ENCODE data around the genes ACADSB, HMX3 and CPXM2.

DNA sequence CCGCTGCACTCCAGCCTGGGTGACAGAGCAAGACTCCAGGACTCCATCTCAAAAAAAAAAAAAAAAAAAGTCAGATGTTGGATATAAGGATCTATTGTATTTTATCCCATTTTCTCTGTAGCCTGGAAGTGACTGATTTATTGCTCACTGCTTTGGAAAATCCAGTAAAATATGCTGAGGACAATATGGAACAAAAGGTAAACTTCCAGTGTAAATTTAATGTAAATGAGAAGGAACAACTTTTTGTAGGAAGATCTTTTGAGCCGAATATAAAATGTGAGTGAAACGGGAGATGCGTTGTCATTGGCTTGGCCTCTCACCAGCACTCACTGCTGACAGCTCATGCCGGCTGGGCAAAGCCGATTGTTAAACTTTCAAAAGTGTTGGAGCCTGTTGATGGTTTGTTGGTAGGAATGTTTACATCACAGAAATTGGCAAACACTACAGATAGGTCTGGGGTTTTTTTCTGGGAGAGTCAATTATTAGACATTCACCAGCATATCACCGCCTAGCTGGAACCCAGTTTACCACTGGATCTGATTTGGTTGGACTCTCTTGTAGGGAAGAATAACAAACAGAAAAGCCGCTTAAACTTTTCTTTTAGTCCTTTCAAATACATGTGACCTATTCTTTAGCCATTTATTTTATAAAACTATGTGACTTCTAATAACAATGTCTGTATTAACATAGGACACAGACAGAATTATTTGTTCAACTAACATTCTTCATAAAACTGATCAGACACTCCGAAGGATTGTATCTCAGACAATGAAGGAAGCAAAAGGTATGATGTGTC is 6.2 kb downstream of the PSTK start:
- PRO-cap, 2 experiments, result no peak in any of the 2 experiments

- PRO-cap, 2 experiments, result peak in 2 of 2 experiments; most common plus-strand start chr10:123009006 (in 2)
Measured at GRCh38 chr10:123008936-123009112, at the start of gene ACADSB. TSS of gene ACADSB (plus strand) at chr10:123009006.

DNA sequence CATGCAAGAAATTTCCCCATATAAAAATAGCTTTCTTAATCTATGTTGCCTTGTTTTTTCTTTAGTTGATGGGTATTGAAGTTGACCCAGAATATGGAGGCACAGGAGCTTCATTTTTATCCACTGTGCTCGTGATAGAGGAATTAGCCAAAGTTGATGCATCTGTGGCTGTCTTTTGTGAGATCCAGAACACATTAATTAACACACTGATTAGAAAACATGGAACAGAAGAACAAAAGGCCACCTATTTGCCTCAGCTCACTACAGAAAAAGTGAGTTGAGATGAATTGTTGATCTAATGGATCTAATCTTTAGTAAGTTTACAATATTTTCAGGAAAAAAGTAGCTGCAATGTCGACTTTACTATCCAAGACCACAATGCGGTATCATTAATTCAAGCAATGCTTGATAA is 31.6 kb downstream of the ACADSB start:
- PRO-cap, 2 experiments, result no peak in any of the 2 experiments

DNA sequence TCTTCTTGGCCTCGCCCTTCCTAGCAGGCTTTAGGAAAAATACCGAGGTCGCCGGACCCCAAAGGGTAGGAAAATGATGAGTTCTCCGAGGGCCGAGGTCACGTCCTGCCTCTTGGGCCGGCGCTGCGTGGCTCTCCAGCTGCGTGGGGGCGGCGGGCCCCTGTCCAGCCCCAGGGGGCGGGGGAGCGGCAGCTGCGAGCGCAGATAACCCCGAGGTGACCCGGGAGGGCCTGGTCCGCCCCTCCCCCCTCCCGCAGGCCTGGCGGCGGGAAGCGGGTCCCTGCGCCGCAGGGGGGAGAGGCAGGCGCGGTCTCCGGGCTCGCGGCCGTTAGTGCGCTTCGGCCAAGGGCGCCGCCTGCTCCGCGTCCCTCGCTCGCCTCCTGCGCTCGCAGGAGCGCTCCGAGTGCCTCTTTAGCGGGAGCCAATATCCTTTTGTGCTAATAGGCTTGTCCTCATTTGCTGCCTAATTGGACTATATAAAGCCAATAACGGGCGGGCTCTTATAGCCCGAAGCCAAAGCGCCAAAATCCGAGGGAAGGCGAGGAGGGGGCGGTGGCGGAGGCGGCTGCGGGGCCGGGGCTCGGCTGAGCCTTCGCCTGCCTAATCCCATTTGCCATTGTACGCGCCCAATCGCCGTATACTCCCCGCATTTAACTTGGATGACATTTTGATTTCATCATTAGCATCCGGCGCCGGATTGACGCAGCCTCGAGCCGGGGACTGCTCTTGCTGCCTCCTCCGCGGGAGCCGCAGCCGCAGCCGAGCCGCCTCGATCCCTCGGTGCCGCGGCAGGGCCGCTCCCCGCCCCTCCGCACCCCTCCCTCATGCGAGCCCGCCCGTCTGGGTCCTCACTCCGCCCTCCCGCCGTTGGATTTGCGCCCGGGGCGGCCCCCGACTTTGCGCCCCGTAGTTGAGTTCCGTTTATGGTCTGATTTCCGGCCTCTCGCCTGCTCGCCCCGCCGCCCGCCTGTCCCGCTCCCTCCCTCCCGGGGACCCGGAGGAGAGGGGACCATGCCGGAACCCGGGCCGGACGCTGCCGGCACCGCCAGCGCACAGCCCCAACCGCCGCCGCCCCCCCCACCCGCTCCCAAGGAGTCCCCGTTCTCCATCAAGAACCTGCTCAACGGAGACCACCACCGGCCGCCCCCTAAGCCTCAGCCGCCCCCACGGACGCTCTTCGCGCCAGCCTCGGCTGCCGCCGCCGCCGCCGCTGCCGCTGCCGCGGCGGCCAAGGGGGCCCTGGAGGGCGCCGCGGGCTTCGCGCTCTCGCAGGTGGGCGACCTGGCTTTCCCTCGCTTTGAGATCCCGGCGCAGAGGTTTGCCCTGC is at the start of gene HMX3:
Gene HMX3 (plus strand): TSS at position 931 of the 1,327 bp plus-strand sequence.
- PRO-cap, 2 experiments, result peak in 2 of 2 experiments; most common plus-strand start position 679 of the sequence (in 2)

- PRO-cap, 2 experiments, result peak in 1 of 2 experiments; most common plus-strand start chr10:123155000 (in 1); most common minus-strand start chr10:123154777 (in 1)
Measured at GRCh38 chr10:123154658-123155551, 703 bp downstream of the BUB3 start.

- PRO-cap, 2 experiments, result no peak in any of the 2 experiments
Measured at GRCh38 chr10:123885818-123886252, 5.8 kb downstream of the CPXM2 start.

DNA sequence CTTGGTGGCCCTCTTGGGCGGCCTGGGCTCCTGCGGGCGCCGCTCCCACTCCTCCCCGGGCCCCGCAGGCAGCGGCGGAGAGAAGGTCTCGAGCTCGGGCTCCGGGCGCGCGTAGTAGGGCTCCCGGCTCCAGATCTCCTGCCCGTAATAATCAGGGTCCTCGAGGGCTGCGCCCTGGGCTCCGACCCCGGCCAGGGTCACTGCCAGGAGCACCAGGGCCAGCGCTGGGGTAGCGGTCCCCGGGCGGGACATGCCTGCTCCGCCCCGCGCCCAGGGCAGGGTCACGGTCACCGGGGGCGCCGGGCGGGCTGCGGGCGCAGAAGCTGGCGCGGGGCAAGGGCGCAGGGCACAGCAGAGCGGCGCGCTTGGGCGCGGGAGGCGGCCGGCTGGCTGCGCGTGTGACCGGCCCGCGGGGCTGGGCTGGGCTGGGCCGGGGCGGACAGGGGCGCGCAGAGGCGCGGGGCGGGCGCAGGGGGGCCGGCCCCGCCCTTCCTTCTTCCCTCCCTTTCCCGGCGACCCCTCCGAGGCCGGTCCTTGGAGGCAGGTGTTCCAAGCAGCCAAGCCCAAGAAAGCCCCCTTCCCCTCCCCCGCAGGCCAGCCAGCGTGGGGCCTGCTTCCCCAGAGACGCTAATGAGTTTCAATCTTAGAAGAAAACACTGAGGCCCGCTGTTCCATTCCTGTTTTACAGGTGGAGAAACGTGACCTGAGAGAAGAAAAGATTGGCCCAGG is at the start of gene CPXM2:
Gene CPXM2 (minus strand): TSS at position 400 of the 729 bp plus-strand sequence.
- PRO-cap, 2 experiments, result no peak in any of the 2 experiments

- PRO-cap, 2 experiments, result no peak in any of the 2 experiments
Measured at GRCh38 chr10:123930083-123930724, 38.6 kb upstream of the CPXM2 start.

GRCh38 chr10:124087095-124087958 is 6.1 kb downstream of the CHST15 start:
- PRO-cap, 2 experiments, result no peak in any of the 2 experiments

DNA sequence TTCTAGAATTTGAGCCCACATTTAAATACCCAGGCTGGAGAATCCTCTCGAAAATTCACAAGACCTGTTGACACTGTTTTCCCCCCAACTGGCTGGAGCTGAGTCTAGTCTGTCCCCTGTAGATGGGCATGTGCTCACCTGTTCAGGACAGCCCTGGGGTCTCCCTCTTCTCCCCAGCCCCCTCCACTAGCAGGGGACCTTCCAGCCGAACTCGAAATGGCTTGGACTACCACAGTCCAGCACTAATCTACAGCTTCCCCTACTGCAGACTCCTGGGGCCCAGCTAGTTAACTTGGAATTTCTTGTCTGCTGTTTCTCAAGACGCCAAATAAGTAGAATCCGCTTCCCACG is 3.2 kb downstream of the CHST15 start:
- PRO-cap, 2 experiments, result no peak in any of the 2 experiments

GRCh38 chr10:124106061-124106799 is 12.8 kb upstream of the CHST15 start:
- PRO-cap, 2 experiments, result no peak in any of the 2 experiments

DNA sequence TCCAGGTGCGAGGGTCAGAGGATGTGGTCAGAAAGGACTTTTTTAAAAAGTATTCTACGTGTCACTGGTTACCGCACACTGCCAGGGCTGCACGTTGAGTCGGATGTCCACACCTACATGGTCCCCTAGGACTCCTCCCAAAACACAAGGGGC is 128.3 kb upstream of the CHST15 start:
- PRO-cap, 2 experiments, result no peak in any of the 2 experiments

- PRO-cap, 2 experiments, result peak in 2 of 2 experiments; most common plus-strand start chr10:124403774 (in 2); most common minus-strand start chr10:124403609 (in 2)
Measured at GRCh38 chr10:124403479-124404070, 15.1 kb downstream of the OAT start.

- PRO-cap, 2 experiments, result no peak in any of the 2 experiments
Measured at GRCh38 chr10:124475848-124476463, 14.3 kb downstream of the LHPP start.

DNA sequence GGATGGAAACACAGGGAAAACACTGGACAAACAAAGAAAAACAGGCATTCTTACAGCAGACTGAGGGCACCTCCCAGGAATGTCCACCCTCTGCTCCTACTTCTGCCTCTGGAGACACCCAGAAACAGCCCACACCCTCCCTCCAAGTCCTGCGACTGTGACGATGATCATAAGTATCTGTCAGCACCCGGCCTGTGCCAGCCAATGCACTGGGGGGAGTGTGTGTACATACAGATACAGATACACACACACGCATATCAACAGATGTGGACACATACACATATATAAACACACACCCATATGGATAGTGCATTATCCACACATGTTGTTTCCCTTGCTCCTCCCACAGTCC is 66.1 kb downstream of the FAM53B start:
- PRO-cap, 2 experiments, result no peak in any of the 2 experiments

DNA sequence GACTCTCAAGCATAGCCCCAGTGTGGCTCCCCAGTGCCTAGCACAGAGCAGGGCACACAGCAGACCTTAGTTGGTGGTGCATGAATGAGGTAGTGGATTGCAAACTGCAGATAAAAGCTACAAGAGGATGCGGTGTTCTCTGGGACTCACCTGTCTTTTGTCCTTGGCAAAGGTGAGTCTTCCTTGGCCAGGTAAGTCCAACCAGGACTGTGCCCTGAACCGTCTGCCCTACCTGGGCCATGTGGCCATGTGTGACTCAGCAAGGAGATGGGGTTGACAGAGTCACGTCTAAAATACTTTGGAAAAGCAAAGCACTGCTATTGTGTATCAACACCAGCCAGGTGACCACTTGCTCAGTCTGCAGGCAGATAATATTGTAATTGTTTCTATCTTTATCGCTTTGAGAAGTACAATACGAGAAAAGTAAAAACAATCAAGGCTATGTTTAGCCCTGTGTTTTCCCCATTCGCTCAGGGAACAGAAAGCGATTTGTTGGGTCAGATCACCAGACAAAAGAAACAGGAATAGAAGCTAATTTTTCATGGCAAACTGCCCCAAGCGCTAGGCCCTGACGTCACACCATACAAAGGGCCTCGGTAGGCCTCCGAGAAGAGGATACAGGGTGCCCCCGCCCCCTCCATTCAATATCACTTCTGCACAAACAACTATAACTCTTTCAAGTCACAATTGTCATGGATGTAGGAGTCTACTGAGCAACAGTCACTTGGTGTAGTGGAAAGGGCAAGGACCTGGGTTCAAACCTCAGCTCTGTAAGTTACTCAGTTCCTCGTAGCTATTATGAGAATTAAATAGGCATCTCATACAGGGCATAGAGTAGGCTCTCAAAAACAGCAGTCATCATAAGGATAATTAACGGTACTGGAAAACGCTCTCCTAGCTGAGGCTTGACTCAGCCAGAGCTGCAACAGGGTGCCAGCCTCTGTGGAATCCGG is 57.2 kb downstream of the FAM53B start:
- PRO-cap, 2 experiments, result no peak in any of the 2 experiments

- PRO-cap, 2 experiments, result peak in 2 of 2 experiments; most common minus-strand start chr10:124704197 (in 2)
Measured at GRCh38 chr10:124703540-124704520, 40.3 kb downstream of the FAM53B start.

GRCh38 chr10:124705031-124705863 is 38.9 kb downstream of the FAM53B start:
- PRO-cap, 2 experiments, result no peak in any of the 2 experiments

GRCh38 chr10:124706203-124706880 is 37.8 kb downstream of the FAM53B start:
- PRO-cap, 2 experiments, result no peak in any of the 2 experiments

DNA sequence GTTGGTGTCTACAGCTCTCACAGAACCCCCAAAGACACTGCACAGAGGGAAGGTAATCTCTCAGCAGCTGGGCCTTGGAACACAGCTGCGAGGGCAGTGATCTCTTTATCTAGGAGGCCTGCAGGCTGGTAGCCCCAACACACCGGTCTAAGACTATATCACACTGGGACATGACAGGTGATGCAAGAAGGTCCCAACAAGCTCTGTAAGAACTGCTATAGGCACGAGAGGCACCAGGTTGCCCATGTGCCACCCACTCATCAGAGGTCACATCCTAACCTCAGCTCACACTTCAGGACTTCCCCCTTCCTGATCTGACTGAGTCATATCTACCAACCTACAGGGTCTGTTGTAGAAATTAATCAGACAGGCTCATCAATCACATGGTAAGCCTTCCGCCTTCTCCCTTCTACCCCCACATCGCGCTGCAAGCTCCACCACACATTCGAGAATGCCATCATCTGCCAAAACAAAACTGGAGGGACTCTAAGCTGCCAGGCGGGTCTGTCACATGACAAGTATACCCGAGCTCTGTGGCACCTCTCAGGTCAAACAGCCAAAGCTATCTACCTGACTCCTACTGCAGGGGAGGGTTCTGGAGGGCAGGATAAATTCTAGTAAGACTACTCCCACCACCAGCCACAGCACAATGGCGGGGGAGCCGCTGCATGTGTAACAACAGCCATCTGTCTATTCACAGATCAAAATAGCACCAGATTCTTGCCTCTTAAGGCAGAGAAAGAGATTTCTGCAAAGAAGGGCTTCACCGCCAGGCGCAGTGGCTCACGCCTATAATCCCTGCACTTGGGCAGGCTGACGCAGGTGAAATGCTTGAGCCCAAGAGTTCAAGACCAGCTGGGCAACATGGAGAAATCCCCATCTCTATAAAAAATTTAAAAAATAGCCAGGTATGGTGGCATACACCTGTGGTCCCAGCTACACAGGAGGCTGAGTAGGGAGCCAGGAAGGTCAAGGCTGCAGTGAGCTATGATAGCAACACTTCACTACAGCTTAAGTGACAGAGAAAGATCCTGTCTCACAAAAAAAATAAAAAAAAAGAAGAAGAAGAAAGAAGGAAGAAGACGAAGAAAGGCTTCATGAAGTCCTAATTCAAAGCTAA is 25.8 kb downstream of the FAM53B start:
- PRO-cap, 2 experiments, result peak in 2 of 2 experiments; most common plus-strand start position 437 of the sequence (in 1); most common minus-strand start position 463 of the sequence (in 2)

Data from helper T cell (primary cell).